Measurements from ENCODE around the genes DDX19B and ST3GAL2.

DNA sequence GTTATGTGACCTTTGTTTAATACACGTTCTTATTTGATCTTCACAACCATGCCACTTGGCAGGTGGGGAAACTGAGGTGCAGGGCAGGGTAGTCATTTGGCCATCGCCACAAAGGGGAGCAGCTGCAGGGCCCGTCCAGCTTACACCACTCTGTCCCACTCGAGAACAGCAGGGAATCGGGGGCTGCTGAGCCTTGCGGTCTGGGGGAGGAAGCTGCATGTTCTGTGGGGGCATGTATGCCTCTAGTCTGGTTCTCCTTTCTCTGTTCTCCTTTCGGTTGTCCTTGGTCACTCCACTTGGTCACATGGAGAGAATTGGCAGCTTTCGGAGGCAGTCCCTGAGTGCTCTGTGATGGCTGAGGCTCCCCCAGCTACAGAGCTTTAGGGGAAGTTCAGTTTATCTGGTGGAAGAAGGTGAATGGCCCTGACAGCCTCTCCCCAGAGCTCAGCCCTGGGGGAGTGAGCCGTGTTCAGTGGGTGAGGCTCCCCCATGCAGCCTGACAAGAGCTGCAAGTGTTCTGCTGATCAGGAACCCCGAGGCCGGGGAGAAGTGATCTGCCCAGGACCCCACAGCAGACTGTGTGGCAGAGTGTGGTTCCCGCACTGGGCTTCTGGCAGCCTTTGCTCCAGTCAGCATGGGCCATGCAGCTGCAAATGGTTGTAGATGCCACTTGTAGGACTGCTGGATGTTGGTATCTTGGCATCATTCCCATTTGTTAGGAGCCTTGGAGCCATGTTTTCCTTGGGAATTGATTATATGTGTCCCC is 22.3 kb upstream of the SMPD3 start:
- PRO-cap, 10 experiments, result no peak in any of the 10 experiments

DNA sequence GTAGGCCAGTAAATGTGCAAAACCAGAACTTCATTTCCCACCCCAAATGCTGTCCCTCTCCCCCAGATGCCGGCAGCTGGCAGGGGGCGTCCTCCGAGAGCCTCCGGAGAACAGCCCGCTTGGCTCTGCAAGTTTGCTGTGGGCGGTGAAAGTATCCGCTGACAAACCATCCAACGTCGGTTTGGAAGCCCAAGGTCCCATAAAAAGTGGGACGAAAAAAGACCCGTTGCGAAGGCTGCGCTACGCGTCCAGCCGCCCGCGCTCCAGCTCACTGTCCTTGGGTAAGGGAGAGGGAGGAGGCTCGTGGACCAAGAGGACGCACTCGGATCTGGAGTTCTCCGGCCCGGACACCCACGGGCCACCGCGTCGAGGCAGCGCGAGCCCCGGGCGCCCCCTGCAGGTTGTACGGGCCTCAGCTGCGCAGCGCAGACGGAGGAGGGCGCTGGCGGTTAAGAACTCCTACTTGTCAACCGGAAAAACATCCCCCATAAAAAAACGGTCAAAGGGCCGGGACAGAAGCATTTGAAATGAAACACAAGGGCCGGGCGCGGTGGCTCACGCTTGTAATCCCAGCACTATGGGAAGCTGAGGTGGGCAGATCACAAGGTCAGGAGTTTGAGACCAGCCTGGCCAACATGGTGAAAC is 29.0 kb upstream of the ZFP90 start:
- PRO-cap, 10 experiments, result peak in 1 of 10 experiments; most common plus-strand start position 502 of the sequence (in 1); most common minus-strand start position 362 of the sequence (in 1)

- PRO-cap, 10 experiments, result peak in 6 of 10 experiments; most common plus-strand start chr16:68732260 (in 3); most common minus-strand start chr16:68732243 (in 1)
Measured at GRCh38 chr16:68731817-68732556, 5.1 kb upstream of the CDH1 start.

DNA sequence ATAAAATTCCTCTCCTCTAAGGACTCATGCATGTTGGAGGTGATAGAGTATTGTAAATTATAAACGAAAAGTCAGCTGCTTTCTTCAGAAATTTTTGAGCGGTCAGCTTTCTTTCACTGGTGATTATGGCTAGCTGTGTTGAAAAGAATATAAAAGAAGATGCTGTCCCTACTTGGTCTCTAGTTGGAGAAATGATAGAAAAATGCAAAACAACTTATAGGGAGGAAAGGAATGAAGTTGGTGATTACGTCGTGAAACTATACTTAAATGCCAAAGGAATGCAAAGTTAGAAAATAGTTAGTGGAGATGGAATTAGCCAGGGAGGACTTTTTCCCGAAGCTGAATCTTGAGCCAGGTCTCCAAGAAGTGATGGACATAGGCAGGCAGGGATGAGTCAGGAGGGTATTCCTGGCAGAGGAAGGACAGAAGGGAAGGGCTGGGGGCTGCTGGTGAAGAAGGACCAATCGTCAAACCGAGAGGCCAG is 1.6 kb downstream of the SNTB2 start:
- PRO-cap, 10 experiments, result no peak in any of the 10 experiments

DNA sequence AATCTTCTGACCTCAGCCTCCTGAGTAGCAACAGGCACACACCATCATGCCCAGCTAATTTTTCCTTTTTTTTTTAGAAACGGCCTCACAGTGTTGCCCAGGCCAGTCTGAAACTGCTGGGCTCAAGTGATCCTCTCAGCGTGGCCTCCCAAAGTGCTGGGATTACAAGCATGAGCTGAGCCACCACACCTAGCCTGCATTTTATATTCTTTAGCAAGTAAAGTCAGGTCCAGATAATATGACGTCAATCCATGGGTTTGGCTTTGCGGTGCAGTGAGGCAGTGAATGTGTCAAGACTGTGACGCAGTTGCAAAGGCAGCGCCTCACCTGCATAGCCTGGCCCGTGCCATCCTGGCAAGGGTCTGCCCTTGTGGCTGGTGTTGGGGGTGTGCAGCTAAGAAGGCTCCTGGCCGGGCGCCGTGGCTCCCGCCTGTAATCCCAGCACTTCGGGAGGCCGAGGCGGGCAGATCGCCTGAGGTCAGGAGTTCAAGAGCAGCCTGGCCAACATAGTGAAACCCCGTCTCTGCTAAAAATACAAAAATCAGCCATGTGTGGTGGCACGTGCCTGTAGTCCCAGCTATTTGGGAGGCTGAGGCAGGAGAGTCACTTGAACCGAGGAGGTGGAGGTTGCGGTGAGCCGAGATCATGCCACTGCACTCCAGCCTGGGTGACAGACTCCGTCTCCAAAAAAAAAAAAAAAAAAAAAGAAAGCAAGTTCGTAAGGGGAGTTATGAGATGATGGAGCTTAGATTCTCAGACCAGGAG is 6.9 kb downstream of the PDF start:
- PRO-cap, 10 experiments, result no peak in any of the 10 experiments

DNA sequence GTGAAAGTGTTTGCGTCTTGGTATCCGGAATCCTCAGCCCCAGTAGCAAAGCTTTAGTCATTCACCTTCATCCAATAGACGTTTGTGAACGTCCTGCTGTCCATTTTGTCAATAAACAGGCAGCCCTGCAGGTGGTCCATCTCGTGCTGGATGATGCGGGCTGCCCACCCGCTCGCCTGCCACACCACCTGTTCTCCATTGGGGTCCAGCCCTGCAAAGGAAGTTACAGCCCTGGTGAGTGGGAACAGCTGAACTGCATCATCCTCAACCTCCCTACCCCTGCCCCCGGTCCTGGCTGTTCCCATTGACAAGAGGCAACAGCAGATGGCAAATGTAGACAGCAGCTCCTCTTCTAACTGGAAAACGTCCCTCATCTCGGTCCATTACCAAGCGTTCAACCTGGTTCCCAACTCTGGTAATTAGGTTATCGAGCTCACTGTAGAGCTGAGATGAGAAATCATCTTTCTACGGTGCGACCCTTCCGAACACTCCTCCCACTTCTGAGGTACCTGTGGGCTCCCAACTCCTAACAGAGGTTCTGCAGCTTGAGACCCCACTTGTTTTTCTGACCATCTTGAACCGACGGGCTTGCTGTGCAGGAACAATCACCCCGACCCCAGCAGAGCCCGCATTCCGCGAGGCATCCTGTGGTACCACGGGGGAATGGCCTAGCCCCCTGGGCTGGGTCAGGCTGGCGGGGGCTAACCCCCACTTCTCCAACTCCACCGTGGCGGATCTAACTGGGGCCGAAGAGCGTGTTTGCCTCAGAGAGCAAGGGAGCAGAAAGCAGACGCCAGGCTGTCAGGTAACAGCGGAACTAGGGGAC is 1.2 kb downstream of the PDF start:
- PRO-cap, 10 experiments, result peak in 1 of 10 experiments; most common plus-strand start position 304 of the sequence (in 1); most common minus-strand start position 197 of the sequence (in 1)

GRCh38 chr16:69366704-69367495 is 15.3 kb upstream of the TMED6 start:
- PRO-cap, 10 experiments, result no peak in any of the 10 experiments

DNA sequence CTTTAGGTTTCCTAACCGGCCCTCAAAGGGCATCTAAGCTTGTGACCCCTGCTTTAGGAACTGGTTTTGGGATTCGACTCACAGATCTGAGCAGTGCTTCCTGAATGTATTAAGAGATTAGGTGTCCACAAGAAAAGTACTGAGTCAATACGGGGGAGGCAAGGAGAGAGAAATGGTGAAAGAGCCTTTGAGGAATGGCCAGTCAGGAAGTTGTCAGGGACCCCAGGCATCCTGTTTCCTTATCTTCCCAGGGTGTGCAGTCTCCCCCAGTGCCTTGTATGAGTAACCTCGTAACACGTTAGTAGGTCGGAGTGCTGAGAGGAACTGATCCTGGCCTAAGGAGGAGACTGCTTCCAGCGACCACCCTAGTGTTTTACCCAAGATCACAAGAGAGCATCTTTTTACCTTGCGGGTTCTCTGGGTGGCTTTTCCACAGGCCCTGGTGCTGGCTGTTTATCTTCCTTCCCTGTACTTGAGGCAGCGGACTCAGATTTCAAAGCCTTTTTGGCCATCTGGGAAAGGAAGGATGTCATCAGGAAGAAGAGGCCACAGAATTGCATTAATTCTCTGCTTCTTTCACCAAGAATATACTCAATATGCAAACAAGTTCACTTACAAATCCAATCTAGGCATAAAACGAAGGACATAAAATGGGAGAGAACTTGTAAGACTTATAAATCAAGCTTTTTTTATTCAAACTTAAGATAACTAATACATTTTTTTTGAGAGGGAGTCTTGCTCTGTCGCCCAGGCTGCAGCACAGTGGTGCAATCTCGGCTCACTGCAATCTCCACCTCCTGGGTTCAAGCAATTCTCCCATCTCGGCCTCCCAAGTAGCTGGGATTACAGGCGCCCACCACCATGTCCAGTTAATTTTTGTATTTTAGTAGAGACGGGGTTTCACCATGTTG is 16.6 kb upstream of the TMED6 start:
- PRO-cap, 10 experiments, result no peak in any of the 10 experiments

- PRO-cap, 10 experiments, result no peak in any of the 10 experiments
Measured at GRCh38 chr16:69383799-69384866, 1.7 kb downstream of the TERF2 start.

GRCh38 chr16:69384867-69385305 is 921 bp downstream of the TERF2 start:
- PRO-cap, 10 experiments, result no peak in any of the 10 experiments

DNA sequence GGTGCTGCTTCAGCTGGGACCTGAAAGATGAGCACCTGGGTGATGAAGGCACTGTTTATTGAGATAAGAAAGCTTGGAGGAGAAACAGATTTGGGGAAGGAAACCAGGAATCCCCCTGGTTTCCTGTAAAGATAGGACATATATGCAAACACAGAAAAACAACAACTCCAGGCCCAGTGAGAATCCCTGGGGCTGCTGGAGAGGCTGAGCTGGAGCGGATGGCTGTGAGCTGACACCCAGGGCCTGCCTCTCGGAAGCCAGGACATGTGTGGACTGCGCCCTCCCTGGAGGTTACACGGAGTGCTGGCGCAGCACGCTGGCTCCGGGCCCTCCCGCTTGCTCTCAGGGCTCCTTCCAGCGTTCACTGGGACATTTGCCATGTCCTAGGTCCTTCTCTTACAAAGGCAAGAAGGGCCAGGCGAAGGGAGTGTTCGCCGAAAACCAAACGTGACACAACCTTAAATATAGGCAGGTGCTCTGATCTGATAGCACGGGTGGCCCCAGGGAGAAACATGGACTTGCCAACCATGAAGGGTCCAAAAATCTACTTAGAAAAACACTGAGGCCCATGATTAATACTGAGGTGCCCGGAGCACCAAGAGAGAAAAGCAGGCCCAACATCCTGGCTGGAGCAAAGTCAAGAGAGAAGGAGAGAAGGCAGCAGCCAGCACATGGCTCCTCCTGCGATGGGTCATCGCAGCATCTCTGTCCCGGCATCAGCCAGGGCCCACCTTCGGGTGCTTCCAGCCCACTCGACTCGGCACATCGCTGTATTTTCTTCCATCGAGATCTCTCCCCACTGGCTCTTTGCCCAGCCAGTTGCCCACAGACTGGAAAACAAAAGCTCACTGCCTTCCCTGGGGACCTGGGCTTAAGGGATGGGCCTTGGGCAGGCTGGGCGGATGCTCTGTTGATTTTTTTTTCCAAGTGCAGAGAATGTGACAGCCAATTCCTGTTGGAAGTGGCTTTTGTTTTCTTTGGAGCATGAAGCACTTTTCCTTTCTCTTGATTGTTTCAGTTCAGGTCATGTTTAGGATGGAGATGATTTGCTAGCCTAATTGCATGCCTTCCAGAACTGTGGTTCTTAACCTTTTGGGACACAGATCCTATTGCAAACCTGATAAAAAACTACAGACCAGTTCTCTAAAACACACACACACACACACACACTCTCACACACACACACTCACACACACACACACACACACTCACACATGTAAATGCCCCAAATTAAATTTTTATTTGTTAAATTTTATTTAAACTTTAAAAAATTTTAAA is 57.9 kb downstream of the CYB5B start:
- PRO-cap, 10 experiments, result peak in 2 of 10 experiments; most common plus-strand start position 634 of the sequence (in 1); most common minus-strand start position 366 of the sequence (in 1)

GRCh38 chr16:69689706-69690316 is 36.5 kb downstream of the NQO1 start:
- PRO-cap, 10 experiments, result no peak in any of the 10 experiments

- PRO-cap, 10 experiments, result no peak in any of the 10 experiments
Measured at GRCh38 chr16:69691823-69692326, 34.5 kb downstream of the NQO1 start.

DNA sequence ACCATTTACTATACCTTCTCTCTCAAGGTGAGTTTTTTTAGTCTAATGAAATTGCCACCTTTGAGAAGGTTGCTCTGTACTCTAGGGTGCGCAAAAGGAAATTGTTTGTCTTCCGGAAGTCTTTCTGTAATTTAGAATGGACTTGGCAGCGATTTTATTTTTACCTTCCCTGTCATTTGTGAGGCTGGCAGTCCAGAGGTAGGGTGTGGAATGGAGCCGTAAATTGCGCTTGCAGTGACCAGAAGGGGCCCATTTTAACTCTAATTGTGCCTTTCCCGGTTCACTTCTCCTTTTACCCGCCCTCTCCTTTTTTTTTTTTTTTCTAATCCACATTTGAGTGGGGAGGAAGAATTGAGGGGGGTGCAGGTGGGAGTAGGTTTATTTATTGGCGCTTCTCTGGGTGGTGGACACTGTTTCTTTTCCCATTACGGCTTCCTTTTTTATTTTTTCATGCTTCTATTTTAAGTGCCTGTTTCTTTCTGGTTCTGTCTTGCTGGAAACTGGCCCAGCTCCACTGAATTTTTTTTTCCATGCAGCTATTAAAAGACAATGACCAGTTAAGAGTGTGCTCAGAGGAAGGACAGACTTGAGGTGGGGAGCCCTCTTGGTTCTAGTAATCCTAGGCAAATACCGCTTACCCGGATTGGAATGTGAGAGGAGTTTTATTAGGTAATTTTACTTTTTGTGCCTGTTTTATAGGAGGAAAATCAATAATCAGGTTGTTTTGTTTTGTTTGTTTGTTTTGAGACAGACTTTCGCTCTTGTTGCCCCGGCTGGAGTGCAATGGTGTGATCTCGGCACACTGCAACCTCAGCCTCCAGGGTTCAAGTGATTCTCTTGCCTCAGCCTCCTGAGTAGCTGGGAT is 89.6 kb upstream of the CLEC18A start:
- PRO-cap, 10 experiments, result peak in 6 of 10 experiments; most common plus-strand start position 568 of the sequence (in 3); most common minus-strand start position 103 of the sequence (in 1)

DNA sequence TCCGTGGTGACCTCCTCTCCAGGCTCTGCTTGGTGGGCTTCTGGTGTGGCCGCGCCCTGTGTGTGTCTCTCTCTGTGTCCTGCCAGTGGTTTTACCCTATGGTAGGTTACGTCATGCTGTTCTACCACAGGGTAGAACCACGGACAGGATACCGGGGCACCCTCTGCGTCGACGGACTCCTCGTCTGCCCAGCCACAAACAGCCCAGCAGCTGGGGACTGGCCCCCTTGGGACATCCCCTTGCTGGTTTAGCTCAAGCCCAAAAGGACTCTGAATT is 18.2 kb upstream of the CLEC18A start:
- PRO-cap, 10 experiments, result no peak in any of the 10 experiments

GRCh38 chr16:70131940-70132648 is 18.0 kb downstream of the PDPR start:
- PRO-cap, 10 experiments, result no peak in any of the 10 experiments

- PRO-cap, 10 experiments, result peak in 10 of 10 experiments; most common plus-strand start chr16:70299210 (in 5); most common minus-strand start chr16:70299166 (in 5)
Measured at GRCh38 chr16:70298906-70300064, at the start of gene DDX19B. DDX19B (plus strand) TSS chr16:70299186.

DNA sequence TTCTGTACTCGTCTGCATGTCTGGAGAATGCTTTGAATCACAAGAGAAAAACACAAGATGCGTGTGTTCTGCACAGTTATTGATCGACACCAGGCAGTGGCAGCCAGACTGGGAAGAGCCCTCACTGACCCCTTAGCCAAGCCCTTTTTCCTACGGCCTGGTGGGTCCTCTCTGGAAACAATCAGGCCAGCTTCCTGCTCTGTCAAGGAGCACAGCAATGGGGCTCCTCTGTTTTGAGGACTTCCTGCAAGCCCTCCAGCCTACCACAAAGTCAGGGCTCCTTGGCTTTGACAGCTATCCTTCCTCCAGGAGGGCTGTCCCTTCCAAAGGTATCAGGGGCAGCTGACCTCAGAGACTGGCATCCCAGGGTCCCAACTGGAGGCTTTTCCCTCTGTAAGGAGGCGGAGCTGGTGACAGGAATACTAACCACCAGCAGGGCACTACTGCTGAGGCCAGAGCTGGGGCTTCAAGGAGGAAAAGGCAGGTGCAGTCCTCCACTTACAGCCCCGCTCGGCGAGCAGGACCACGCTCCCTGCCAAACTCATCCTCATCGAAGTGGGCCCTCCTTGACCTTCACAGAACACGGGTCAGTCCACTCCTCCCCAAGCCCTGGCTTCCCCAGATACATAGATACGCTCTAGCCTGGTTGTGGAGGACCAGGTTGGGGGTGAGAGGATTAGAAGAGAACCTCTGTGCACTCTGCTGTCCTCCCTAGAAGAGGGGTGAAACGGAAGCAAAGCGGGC is 20.7 kb downstream of the ST3GAL2 start:
- PRO-cap, 10 experiments, result no peak in any of the 10 experiments

DNA sequence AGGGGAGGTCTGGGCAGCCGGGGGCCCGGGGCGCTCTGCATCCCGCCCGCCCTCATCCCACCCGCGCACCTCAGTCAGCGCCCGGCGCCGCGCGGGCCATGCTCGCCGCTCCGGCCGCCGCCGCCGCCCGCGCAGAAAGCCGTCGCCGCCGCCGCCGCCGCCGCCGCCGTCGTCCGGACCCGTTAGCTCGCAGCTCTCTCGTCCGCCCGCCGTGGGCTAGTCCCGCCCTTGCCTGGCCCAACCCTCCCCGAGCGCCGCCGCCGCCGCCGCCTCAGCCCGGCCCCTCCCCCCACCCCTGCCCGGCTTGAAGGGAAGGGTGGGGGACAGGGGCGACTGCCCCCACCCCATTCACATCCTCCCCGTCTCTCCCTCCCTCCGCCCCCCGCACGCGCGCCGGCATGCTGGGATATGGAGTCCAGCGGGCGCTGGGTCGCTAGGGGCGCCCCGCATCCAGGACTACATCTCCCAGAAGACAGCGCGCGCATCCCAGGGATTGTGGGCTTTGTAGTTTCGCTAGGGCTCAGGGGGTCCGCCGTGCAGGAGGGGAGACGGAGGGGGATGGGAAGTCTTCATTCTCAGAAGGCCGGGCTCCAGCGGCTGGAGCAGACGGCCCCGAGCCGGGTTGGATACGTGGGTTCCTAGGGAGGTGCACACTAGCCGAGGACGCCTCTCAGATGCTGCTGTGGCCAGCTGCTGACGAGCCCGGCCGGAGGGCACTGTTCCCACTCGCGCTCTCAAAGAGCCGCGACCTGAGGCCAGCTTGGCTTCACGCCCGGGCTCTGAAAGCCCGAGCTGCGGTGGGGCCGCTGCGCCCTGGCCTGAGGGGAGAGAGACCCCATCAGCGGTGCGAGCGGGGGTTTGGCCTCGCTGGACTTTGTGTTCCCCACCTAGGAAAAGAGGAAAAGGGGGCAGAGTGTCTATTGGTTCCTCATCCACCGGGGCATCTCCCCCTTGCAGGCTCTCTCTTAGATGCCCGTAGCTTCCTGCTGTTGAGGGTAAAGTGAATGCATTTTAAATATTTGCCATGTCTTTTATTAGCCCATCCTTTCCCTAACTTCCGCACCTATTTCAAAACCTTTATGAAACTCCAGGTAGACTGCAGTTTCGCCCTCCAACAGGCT is at the start of gene ST3GAL2:
Gene ST3GAL2 (minus strand): TSS at position 221 of the 1,121 bp plus-strand sequence.
- PRO-cap, 10 experiments, result peak in 10 of 10 experiments; most common plus-strand start position 578 of the sequence (in 5); most common minus-strand start position 184 of the sequence (in 3)

DNA sequence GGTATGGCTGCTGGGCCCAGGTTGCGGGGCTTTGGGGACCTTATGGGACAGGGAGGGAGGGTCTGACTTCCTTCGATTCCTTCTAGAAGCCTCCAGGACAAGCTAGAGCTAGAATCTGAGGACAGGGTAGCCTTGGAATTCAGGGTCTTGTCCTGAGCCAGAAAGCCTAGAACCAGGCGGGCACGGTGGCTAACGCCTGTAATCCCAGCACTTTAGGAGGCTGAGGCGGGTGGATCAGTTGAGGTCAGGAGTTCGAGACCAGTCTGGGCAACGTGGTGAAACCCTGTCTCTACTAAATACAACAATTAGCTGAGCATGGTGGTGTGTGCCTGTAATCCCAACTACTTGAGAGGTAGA is 13.5 kb downstream of the FCSK start:
- PRO-cap, 10 experiments, result no peak in any of the 10 experiments

Data from Metastatic Breast Carcinoma in the Brain (tissue), 10 donors.